Measurements from ENCODE around the gene PLEKHJ1.

DNA sequence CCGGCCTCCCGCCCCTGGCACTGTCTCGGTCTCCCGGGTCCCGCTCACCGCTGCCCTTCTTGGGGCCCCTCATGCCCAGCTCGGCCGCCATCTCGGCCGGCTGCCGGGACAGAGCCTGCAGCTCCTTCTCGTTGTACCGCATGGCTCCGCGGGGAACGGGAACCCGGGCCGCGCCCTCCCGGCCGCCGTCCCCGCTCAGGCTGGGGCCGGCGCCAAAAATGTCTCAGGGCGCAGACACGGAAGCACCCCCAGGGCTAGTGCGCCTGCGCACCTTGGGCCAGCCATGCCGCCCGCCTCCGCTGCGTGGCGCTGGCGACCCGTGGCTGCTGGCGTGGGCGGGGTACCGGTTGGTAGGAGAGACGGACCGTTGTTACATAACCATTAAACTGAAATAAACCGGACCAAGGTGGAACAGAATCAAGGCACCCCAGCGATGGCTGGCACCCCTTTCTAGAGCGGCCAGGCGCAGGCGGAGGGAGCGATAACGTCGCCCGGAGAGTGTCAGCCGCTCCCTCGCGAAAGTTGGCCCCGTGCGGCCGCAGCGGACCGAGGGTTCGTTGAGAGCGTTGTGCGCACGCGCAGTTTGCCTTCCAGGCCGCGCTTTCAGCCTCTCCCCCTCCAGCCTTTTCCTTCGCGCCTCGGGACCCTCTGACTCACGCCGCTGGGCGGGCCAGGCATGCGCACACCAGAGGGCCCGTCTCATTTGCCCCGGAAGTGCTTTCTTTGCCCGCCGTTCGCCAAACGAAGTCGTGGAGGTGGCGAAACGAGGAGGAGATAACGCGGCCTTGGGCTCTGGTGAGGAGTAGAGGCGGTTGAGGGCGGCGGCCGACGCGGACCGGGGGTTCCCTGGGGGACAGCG, at the start of gene PLEKHJ1:
TSS of gene PLEKHJ1 (minus strand) at position 223 of the 859 bp plus-strand sequence.
- PRO-cap, result bidirectional peak, plus-strand start at position 740 of the sequence, minus-strand start at position 559 of the sequence

GRCh38 chr19:2239184-2239780, 2.7 kb downstream of the SF3A2 start:
- PRO-cap, result no peak

DNA sequence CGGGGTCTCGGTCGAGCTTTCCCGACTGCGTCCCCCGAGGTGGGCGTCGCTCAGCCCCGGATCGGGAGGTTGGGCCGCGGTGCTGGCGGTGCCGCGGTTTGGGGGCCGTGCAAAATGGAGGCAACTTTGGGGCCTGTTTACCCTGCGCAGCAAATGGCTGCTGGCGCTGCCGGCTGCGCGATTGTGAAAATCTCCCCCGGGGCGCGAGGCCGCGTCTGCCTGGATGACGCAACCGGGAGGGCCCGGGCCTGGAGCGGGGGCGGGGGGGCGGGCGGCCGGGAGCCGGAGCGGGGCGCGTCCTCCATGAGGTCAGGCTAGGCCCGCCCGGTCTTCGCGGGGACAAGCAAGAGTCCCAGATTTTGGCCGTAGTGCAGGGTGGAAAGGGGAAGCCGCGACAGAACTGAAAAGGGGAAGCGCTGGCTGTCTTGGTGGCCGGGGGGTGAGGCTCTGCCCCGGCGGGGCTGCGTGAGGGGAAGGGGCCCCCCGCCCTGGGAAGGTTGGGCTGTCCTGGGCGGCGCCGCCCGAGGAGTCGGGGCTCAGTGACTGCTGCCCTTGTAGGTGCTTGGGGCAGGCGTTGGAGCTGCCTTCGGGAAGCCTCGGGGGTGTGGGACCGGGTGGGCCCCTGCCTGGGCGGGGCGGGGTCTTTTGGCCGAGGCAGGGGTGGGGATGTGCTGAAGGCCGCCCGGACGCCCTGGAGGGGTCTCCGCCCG, 11.2 kb downstream of the PEAK3 start:
- PRO-cap, result unidirectional peak, minus-strand start at position 185 of the sequence

DNA sequence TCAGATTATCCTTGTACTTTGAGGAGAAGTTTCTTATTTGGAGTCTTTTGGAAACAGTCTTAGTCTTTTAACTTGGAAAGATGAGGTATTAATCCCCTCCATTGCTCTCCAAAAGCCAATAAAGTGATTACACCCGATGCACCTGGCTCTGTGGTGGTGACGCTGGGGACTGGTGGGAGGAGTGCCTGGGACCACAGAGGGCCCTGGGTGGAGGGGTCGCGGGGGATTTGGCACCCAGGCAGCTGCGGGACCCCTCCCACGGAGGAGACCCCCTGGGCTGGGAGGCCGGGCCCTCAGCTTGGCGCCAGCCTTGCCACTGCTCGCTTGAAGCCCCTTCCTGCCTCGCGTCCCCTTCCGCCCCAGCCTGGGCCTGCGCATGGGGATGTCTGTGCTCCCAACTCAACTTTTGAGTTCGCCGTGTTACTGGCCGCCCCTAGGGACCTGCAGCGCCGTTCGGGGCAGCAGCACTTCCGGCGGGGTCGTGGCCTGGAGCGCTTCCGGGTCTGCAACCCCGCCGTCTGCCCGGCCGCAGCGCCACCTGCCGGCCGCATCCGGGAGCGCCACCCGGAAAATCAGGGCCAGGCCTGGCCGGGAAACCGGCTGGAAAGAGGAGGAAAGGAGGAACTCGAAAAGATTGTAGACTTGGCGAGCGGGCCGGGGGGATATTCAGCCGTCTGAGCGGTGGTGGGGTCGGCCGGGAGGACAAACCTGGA, 8.5 kb downstream of the PEAK3 start:
- PRO-cap, result no peak

- PRO-cap, result no peak
These were observed 6.0 kb downstream of the PEAK3 start for GRCh38 chr19:2275740-2276645.

- PRO-cap, result no peak
These were observed 7.8 kb upstream of the LINGO3 start for GRCh38 chr19:2315693-2316178.

DNA sequence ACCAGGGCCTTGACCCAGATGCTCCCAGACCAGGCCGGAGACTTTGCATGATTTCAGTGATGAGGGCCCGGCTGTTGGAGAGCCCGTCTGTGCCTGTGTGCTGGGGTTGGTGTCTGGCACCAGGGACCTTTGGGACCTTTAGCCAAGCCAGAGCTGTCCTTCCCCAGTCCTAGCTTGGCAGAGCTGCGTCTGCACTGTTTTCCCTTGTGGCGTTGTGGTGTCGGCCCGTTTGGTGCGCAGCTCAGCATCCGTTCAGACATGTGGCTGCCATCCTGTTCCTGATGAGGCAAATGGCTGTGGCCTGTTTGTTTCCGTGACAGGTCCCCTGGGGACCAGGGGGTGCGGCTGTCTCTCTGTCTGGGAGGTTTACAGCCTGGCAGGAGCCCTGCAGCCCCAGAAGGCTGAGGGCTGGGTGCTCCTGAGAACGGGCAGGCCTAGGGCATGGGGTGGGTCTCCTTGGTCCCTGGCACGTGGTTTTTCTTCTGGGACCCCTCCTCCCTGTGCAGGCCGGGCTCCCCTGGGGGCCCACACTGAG, 3.8 kb downstream of the SPPL2B start:
- PRO-cap, result no peak

DNA sequence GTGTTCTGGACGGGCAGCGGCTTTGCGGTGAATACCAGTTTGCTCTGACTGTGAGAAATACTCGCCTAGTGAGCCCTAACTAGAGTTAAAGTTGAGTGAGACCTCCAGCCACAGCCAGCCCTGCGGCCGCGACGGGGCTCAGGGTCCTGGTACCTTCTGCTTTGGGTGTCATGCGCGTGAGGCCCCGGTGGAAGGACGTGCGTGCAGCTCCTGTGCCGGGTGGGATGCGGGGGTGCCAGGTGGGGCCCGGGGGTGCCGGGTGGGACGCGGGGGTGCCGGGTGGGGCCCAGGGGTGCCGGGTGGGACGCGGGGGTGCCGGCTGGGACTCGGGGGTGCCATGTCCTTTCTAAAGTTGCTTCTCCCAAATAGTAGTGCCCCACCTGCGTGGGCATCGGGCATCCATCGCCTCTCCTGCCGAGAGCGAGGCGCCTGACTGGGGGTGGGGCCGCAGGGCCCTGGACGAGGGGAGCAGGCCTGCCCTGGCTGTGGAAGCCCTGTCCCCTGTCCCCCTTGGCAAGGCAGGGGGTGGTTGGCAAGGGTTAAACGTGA, 8.4 kb upstream of the TMPRSS9 start:
- PRO-cap, result no peak

DNA sequence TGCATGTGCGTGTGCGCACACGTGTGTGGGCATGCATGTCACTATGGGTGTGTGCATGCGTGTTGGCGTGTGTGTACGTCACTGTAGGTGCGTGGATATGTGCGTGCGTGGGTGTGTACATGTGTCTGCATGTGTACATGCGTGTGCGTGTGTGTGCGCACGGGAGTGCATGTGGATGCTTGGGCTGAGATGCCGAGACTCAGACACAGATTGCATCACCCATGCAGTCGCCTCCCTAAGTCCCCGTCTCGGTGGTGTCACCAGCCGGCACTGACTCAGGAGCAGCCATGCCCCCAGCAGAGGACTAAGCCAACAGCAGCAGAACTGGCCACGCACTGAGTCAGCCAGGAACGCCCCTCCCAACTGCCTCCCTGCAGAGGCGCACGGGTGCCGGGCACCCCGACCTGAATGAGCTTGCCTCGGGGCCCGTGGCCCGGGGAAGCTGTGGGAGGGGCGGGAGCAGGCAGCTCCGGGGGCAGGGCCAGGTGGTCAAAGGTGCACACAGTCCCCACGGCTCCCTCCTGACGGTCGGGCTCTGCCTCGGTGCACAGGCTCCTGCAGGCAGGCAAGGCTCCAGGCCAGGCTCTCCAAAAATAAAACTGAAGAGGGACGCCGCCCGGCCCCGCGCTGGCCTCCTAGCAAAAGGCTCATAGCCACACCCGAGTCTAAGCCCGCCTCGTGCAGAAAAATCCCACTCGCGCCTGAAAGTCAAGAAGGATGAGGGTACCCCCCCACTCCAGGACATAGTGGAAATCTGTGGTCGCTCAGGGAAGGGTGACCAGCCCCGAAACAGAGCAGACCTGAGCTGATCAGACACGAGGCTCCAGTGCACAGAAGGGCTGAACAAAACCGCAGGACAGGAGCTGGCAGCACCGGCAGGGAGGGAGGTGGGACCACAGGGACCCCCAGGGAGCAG, 49.1 kb downstream of the GADD45B start:
- PRO-cap, result no peak

GRCh38 chr19:2539796-2540374, 64.0 kb downstream of the GADD45B start:
- PRO-cap, result no peak

GRCh38 chr19:2552899-2553570, 77.1 kb downstream of the GADD45B start:
- PRO-cap, result no peak

DNA sequence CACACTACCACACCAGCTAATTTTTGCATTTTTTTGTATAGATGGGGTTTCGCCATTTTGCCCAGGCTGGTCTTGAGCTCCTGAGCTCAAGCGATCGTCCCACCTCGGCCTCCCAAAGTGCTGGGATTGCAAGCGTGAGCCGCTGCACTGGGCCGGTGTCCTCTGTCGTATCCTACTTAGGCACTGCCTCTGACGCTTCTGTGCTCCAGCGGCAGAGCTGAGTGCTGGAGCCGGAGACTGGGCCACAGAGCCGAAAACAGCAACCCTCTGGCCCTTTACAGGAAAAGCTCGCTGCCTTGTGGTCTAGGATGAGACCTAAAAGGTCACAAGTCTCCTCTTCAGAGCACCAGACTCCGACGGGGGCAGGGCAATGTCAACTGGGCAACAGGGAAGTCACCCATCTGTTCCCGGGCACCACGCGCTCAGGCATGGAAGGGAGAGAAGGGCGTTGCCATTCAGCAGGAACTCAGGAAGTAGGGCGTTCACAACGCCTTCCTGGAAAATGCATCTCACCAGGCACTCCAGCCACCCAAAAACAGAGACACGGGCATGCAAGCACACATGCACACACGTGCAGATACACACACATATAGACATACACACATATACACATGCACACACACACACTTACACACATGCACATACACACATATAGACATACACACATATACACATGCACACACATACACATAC, 91.7 kb downstream of the GADD45B start:
- PRO-cap, result no peak

DNA sequence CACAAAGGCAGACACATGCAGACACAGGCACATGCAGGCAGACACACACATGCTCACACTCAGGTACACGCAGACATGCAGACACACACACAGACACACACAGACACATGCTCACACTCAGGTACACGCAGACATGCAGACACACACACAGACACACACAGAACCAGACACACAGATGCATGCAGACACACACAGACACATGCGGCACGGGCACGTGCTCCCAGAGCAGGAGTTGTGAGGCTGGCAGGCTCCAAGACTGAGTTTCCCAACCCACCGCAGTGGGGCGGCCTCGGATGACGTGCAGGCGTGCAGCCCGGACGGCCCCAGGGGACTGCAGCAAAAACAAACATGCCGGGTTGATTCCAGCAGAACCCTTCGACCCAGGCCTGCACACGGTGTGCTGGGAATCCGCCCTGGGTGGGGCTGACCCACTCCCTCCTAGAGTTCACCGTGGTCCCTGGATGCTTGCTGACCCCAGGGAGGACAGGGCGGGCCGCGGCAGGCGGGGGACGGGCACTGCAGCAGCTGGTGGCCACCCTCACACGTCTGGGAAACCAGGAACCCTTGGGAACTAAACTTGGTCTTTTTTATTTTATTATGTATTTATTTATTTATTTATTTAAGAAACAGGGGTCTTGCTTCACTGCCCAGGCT, 100.1 kb downstream of the GADD45B start:
- PRO-cap, result no peak

- PRO-cap, result no peak
These were observed 85.9 kb downstream of the GNG7 start for GRCh38 chr19:2616555-2617107.

GRCh38 chr19:2621617-2622068, 80.9 kb downstream of the GNG7 start:
- PRO-cap, result no peak

- PRO-cap, result no peak
These were observed 3.6 kb upstream of the ZNF554 start for GRCh38 chr19:2815931-2816648.

DNA sequence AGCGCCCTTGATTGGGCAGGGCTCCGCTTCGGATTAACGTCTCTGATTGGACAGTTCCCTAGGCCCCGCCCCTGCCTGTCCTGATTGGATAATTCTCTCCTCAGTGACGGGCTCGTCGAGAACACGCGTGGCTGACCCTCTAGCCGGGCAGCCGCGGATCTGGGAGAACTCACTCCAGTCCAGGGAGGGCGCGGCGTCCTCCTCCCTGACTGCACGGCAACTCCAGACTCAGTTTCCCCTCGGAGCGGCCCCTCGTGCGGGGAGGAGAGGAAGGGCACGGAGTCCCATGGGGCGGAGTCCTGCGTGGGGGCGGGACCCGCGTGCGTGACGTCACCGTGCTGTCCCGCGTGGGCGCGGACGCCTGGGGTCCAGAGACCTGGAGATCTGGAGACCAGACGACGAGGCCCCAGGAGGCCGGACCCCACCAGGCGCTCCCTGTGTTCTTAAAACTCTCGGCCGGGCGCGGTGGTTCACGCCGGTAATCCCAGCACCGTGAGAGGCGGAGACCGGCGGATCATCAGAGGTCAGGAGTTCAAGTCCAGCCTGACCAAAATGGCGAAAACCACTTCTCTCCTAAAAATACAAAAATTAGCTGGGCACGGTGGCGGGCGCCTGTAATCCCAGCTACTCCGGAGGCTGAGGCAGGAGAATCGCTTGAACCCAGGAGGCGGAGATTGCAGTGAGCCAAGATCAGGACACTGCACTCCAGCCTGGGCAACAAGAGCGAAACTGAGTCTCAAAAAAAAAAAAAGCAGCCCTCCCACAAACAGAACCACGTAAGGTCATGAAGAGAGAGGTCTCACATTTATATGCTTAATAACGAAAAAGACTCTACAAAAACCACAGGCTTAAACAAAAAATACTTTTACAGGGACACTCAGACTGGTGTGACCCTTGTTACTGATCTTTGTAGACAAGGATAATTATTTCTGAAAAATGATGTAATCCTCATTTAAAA, 587 bp upstream of the ZNF77 start:
- PRO-cap, result bidirectional peak, plus-strand start at position 103 of the sequence, minus-strand start outside the sequence

DNA sequence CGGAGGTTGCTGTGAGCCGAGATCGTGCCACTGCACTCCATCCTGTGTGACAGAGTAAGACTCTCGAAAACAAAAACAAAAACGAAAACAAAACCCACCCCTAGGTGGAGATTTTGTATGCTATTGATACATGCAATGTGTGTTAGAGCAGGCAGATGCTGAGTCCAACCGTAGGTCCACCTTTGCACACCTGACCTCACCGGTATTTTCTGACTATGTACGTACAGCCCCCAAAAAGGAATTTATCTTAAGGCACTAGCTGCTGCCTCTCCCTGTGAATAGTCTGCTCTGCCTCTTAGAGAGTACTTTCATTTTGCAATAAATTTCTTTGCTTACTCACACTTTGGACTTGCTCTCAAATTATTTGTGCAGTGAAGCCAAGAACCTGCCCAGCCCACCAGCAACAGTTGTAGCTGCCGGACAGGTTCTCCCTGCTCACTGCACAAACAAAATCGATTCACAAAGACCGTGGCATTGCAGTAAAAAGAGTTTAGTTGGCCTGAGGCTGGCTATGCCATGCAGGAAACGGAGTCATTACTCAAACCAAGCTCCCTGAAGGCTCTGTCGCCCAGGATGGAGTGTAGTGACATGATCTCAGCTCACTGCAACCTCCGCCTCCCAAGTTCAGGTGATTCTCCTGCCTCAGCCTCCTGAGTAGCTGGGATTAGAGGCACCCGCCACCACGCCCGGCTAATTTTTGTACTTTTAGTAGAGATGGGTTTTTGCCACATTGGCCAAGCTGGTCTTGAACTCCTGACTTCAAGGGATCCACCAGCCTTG, 8.3 kb upstream of the ZNF77 start:
- PRO-cap, result no peak

GRCh38 chr19:2983642-2984355, 6.4 kb downstream of the TLE6 start:
- PRO-cap, result no peak

DNA sequence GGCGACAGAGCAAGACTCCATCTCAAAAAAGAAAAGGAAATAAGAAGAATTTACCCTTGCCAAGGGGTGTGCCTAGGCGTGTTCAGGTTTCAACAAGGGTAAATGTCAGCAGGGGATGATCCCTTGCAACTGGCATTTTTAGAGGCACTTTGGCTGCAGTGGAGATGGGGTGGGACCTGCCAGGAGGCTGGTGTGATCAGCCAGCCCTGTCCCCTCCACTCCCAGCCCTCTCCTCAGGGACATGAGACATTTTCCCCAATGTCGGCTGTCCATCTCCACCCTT, 11.4 kb downstream of the TLE5 start:
- PRO-cap, result no peak

Measured in mesothelial cell of epicardium (in vitro differentiated cells).